Keratinocyte (primary cell): Measurements from ENCODE around the genes OR2G3 and OR14L1P.

GRCh38 chr1:244862912-244863314 lies 1.4 kb downstream of the HNRNPU start:
CAGE:
- cytosol, long polyA minus RNA: no peak
- cytosol, long polyA plus RNA: no peak
- long polyA plus RNA: no peak
- nucleus, long polyA minus RNA: no peak
- nucleus, long polyA plus RNA: no peak

CAGE:
- cytosol, long polyA minus RNA: no peak
- cytosol, long polyA plus RNA: no peak
- long polyA plus RNA: no peak
- nucleus, long polyA minus RNA: no peak
- nucleus, long polyA plus RNA: no peak
Observed at GRCh38 chr1:245311025-245311514, 156.3 kb downstream of the KIF26B start.

GRCh38 chr1:245421724-245422208 lies 267.0 kb downstream of the KIF26B start:
CAGE:
- cytosol, long polyA minus RNA: no peak
- cytosol, long polyA plus RNA: no peak
- long polyA plus RNA: no peak
- nucleus, long polyA minus RNA: no peak
- nucleus, long polyA plus RNA: no peak

DNA sequence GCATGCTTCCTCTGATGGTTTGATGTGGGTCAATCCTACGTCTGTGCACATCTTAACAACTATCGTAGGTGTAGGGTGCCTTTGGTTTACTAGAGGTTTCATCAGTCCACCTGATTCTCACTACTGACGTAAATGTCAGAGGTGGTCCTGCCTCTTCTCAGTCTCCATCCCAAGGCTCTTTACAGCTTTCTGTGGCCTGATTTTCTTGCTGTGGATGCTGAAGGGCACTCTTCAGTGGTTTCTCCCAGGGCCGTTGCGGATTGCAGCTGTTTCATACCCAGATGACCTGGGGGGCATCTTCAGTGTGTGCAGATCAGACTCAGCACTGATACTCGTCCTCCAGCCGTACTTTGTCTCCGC lies 406.9 kb downstream of the KIF26B start:
CAGE:
- cytosol, long polyA minus RNA: no peak
- cytosol, long polyA plus RNA: no peak
- long polyA plus RNA: no peak
- nucleus, long polyA minus RNA: no peak
- nucleus, long polyA plus RNA: no peak

GRCh38 chr1:246008403-246008952 lies 498.6 kb downstream of the SMYD3 start:
CAGE:
- cytosol, long polyA minus RNA: no peak
- cytosol, long polyA plus RNA: no peak
- long polyA plus RNA: no peak
- nucleus, long polyA minus RNA: no peak
- nucleus, long polyA plus RNA: no peak

GRCh38 chr1:246356939-246357437 lies 150.1 kb downstream of the SMYD3 start:
CAGE:
- cytosol, long polyA minus RNA: no peak
- cytosol, long polyA plus RNA: no peak
- long polyA plus RNA: no peak
- nucleus, long polyA minus RNA: no peak
- nucleus, long polyA plus RNA: no peak

DNA sequence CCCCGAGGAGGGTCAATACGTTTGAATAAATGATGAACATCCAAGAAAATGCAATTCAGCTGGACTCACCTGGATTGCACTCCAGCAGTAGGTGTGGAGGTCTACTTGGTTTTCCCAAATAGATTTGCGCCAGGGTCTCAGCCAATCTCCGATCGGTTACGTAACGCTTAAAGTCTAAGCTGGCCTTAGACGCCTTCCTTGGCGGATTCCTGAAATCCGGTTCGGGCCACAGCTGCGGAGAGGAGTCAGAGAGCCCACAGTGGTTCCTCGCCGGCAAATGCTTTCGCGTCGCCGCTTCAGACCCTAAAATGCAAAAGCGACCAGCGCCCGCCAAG lies 337 bp downstream of the TFB2M start:
CAGE:
- cytosol, long polyA minus RNA: start-site peak on the minus strand centred at position 136 of the sequence, 45 bp wide, 17 reads
- cytosol, long polyA plus RNA: no peak
- long polyA plus RNA: no peak
- nucleus, long polyA minus RNA: no peak
- nucleus, long polyA plus RNA: no peak

CAGE:
- cytosol, long polyA minus RNA: no peak
- cytosol, long polyA plus RNA: no peak
- long polyA plus RNA: no peak
- nucleus, long polyA minus RNA: no peak
- nucleus, long polyA plus RNA: no peak
Observed at GRCh38 chr1:246608500-246609456, 42.5 kb downstream of the CNST start.

DNA sequence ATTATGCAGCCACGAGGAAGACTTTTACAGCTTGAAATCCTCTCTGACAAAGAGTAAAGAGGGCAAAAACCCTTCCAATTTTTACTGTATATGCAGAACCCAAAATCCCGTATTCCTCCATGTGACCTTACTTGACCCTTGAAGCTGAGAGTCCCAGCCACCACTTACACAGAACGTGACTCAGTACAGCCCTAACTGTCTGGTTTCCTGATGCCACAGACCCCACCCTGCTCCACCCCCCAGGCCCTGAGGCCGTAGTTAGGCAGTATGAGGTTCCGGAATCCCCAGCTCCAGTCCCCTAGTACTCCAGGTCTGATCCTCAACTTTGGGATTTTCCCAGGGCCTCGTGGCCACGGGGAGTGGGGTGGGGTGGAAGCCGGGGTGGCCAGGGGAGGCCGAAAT lies 70.6 kb downstream of the SCCPDH start:
CAGE:
- cytosol, long polyA minus RNA: no peak
- cytosol, long polyA plus RNA: no peak
- long polyA plus RNA: no peak
- nucleus, long polyA minus RNA: no peak
- nucleus, long polyA plus RNA: no peak

CAGE:
- cytosol, long polyA minus RNA: no peak
- cytosol, long polyA plus RNA: no peak
- long polyA plus RNA: no peak
- nucleus, long polyA minus RNA: no peak
- nucleus, long polyA plus RNA: no peak
Observed at GRCh38 chr1:246843655-246844140, 88.0 kb downstream of the AHCTF1 start.

DNA sequence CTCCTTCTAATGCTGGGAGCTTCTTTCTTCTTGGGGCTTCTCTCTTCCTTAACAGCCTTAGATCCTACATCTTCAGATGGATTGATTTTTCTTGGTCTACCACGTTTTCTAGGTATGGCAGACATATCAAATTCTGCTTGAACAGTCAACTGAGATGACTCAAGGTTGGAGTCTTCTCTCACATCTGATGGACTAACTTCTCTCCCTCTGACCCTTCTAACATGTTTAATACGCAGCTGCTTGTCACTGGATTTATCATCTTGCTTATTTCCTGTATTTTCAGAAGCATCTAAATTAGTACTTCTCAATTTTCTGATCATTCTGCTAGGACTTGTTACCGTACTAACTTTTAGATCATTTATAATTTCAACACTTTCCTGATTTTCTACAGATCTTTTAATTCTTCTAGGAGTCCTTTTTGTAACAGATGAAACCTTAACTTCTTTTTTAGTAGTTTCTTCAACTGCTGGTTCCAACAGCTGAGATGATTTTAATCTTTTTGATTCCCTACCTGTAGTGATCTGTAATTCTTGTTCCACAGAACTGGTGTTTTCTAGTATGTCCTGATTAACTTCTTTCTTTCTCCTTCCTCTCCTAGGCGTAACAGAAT lies 81.7 kb downstream of the AHCTF1 start:
CAGE:
- cytosol, long polyA minus RNA: no peak
- cytosol, long polyA plus RNA: no peak
- long polyA plus RNA: no peak
- nucleus, long polyA minus RNA: no peak
- nucleus, long polyA plus RNA: no peak

GRCh38 chr1:246902580-246903169 lies 29.1 kb downstream of the AHCTF1 start:
CAGE:
- cytosol, long polyA minus RNA: no peak
- cytosol, long polyA plus RNA: no peak
- long polyA plus RNA: no peak
- nucleus, long polyA minus RNA: no peak
- nucleus, long polyA plus RNA: no peak

GRCh38 chr1:246996878-246997331 lies 11.0 kb downstream of the ZNF695 start:
CAGE:
- cytosol, long polyA minus RNA: no peak
- cytosol, long polyA plus RNA: no peak
- long polyA plus RNA: no peak
- nucleus, long polyA minus RNA: no peak
- nucleus, long polyA plus RNA: no peak

CAGE:
- cytosol, long polyA minus RNA: no peak
- cytosol, long polyA plus RNA: no peak
- long polyA plus RNA: no peak
- nucleus, long polyA minus RNA: no peak
- nucleus, long polyA plus RNA: no peak
Observed at GRCh38 chr1:247079375-247079903, 828 bp upstream of the ZNF670 start.

DNA sequence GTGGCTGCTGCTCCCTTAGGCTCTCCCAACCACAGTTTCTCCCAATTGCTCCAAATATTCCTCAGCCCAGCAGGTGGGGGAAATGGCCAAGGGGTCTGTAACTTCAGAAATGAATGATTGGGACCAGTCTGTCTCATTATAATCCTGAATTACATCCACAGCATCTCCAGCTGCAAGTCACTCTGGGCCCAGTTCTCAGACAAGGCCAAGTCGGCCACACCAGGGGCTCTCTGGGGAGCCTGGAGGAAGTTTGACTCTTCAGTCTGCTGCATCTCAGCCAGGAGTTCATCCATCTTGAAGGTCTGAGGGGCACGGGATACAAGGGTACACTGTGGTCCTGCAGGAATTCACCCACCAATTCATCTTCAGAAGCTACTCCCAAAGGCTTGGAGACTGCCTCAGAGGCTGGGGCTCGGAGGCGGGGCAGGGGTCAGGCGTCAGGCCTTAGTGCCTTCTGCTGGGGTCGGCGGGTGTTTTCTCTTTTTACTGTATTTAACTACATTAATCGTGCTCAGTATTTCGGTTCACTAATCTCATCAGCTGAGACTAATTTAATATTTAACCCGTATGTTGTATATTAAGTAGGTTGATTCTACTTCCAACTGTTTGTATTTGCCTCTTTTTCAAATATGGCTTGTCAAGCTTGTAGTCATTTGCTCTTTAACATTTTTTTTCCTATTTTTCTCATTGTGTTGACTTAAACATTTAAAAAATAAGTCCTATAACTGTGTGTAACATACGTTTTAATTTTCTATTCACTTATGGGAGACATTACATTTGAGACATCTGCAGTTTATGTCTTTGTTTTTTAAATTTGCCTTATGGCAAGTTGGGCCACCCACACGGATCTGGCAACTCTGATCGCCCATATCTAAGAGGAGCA lies 13.4 kb upstream of the ZNF124 start:
CAGE:
- cytosol, long polyA minus RNA: no peak
- cytosol, long polyA plus RNA: no peak
- long polyA plus RNA: no peak
- nucleus, long polyA minus RNA: no peak
- nucleus, long polyA plus RNA: no peak

CAGE:
- cytosol, long polyA minus RNA: no peak
- cytosol, long polyA plus RNA: no peak
- long polyA plus RNA: no peak
- nucleus, long polyA minus RNA: no peak
- nucleus, long polyA plus RNA: no peak
Observed at GRCh38 chr1:247309975-247310830, 21.5 kb downstream of the ZNF496 start.

DNA sequence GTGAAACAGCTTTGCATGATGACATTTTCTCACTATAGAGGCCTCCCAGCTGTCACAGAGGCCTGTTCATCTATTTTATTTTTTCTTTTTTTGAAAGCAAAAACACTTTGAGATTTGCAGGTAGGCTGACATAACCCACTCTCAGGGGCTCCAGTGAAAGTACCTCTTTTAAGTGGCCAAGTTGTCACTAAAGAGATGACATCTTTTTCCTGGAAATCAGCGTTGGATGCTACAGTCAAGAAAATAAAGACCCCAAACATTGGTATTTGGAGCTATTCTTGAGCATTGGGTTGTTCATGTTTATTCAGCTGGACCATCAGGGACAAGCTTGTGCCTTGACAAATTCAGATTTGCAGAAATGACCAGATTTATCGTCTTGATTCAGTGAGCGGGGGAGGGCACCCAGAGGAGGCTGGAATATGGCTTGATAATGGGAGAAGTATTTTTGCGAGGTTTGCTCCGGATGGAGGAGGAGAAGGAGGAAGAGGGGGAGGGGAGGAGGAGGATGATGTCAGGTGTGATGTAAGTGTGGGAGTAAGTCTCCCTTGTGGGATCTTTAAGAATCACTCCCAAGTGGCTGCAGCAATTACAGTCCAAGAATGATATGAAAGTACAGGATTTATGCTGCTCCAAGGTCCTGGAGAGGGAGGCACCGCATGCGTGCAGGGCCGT lies 5.4 kb upstream of the ZNF496 start:
CAGE:
- cytosol, long polyA minus RNA: no peak
- cytosol, long polyA plus RNA: no peak
- long polyA plus RNA: no peak
- nucleus, long polyA minus RNA: no peak
- nucleus, long polyA plus RNA: no peak

CAGE:
- cytosol, long polyA minus RNA: no peak
- cytosol, long polyA plus RNA: no peak
- long polyA plus RNA: no peak
- nucleus, long polyA minus RNA: no peak
- nucleus, long polyA plus RNA: no peak
Observed at GRCh38 chr1:247437594-247438023, 20.3 kb downstream of the OR2B11 start.

GRCh38 chr1:247605551-247605875 lies at the start of gene OR2G3:
TSS of gene OR2G3 (plus strand) at chr1:247605586.
CAGE:
- cytosol, long polyA minus RNA: no peak
- cytosol, long polyA plus RNA: no peak
- long polyA plus RNA: no peak
- nucleus, long polyA minus RNA: no peak
- nucleus, long polyA plus RNA: no peak

CAGE:
- cytosol, long polyA minus RNA: no peak
- cytosol, long polyA plus RNA: no peak
- long polyA plus RNA: no peak
- nucleus, long polyA minus RNA: no peak
- nucleus, long polyA plus RNA: no peak
Observed at GRCh38 chr1:247616859-247617384, at the start of gene OR14L1P. TSS of gene OR14L1P (plus strand) at chr1:247617143.